Osteoblast (primary cell): ENCODE measurements around a stretch of chr3.

- CAGE, long polyA plus RNA, result no peak
- RRBS, result no CpG with 5 or more reads among the region's 5 CpGs
Measured at GRCh38 chr3:15228109-15228811, 22.2 kb downstream of the CAPN7 start.

DNA sequence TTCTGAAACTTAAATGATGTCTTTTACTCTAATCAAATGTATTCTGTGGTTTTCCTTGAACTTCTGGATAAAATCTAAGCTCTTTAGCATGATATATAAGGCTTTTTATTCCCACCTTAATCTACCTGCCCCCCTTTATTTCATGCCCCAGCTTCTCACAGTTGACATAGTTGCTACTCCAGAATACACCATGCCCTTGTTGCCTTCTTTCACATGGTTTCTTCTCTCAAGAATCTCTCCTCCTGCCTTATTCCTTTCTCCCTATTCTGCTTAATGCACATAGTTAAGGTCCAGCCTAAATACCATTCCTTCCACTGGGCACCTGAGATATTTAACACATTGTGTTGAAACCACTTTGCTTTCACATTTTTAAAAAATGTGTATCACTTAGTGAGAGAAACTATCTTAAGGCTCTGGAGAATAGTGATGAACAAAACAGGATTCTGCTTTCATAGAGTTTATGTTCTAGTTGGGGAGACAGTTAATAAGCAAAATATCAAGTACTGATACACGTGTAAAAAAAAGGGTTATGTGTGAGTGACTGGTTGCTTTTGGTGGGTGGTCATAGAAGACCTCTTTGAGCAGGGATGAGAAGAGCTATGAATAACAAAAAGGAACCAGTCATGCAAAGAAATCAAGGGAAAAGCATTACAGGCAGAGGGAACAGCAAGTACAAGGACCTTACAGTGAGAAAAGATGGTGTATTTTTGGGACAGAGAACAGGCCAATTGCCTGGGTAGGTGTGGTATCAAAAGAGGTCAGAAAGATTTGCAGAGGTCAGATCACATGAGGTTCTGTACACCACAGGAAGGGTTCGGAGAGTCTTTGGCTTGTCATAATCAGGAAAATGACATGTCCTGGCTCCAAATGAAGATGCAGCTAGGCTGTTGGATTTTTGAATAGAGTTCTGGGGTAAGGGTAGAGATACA lies 36.7 kb downstream of the CAPN7 start:
- CAGE, long polyA plus RNA, result no peak
- RRBS, result no CpG with 5 or more reads among the region's 2 CpGs

- CAGE, long polyA plus RNA, result no peak
- RRBS, result no CpG with 5 or more reads among the region's 5 CpGs
Measured at GRCh38 chr3:15243712-15244281, 37.8 kb downstream of the CAPN7 start.

- CAGE, long polyA plus RNA, result no peak
- RRBS, result no CpG with 5 or more reads among the region's 9 CpGs
Measured at GRCh38 chr3:15260096-15261362, 54.5 kb downstream of the CAPN7 start.

- CAGE, long polyA plus RNA, result no peak
- RRBS, result no CpG with 5 or more reads among the region's 18 CpGs
Measured at GRCh38 chr3:15426777-15427226, 542 bp downstream of the METTL6 start.

GRCh38 chr3:15498259-15498988 lies 23.1 kb downstream of the COLQ start:
- CAGE, long polyA plus RNA, result no peak
- RRBS, result no CpG with 5 or more reads among the region's 10 CpGs

DNA sequence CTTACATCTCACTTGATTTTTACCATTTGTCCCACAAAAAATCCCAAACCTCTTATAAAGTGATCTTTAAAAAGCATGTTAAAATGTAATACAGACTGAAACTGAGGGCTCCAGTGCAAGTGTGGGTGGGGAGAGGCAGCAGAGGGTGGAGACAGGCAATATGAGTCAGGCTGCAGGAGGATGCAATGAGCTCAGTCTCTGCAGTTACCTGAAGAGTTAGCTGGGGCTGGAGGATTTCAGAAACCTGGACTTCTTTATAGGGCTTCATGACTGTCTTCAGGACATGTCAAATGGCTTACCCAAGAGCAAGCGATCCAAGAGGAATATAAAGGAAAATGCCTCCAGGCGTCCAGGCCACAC lies 14.3 kb upstream of the COLQ start:
- CAGE, long polyA plus RNA, result no peak
- RRBS, result no CpG with 5 or more reads among the region's 2 CpGs

GRCh38 chr3:15623709-15624038 lies 22.1 kb downstream of the BTD start:
- CAGE, long polyA plus RNA, result no peak
- RRBS, result no CpG with 5 or more reads among the region's 3 CpGs

GRCh38 chr3:15634879-15635729 lies 33.6 kb downstream of the BTD start:
- CAGE, long polyA plus RNA, result no peak
- RRBS, result no CpG with 5 or more reads among the region's 15 CpGs

DNA sequence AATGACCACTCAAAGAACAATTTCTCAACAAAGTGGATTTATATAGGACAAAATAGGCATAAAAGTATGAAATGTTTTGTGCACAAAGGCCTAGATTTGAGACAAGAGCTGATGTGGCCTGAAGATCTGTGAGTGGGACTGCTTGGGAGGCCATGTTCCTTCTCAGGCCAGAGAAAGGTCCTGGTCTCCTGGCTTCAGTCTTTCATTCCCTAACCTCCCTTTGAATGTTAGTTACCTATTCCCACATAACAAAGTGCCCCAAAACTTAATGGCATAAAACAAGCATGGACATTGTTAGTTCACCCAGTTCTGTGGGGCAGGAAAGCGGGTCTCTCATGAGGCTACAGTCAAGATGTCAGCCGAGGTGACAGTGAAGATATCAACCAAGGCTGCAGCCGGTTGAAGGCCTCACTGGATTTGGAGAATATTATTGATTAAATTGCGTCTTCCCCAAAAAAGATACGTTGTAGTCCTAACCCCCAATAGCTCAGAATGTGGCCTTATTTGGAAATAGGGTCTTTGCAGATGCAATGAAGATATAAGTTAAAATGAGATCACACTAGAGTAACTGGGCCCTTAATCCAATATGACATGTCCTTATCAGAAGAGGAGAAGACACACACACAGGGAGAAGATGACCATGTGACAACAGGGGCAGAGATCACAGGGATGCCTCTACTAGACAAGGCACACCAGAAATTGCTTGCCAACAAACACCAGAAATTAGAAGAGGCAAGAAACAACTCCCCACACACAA lies 46.9 kb downstream of the BTD start:
- CAGE, long polyA plus RNA, result no peak
- RRBS, result no CpG with 5 or more reads among the region's 5 CpGs

DNA sequence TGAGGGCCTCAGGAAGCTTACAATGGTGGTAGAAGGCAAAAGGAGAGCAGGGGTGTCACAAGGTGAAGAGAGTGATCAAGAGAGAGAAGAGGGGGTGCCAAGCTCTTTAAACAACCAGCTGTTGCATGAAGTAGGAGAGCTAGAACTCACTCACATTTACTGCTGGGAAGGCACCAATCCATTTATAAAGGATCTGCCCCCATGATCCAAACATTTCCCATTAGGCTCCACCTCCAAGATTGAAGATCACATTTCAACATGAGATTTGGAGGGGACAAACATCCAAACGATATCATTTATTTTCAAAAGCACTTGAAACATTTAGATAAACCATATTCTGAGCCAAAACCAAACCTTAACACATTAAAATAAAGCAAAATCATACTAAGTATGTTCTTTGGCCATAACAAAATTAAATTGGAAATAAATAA lies 26.3 kb downstream of the ANKRD28 start:
- CAGE, long polyA plus RNA, result no peak
- RRBS, result no CpG with 5 or more reads among the region's 1 CpG

- CAGE, long polyA plus RNA, result no peak
- RRBS, result no CpG with 5 or more reads among the region's 1 CpG
Measured at GRCh38 chr3:16053612-16054327, 120.7 kb upstream of the GALNT15 start.

DNA sequence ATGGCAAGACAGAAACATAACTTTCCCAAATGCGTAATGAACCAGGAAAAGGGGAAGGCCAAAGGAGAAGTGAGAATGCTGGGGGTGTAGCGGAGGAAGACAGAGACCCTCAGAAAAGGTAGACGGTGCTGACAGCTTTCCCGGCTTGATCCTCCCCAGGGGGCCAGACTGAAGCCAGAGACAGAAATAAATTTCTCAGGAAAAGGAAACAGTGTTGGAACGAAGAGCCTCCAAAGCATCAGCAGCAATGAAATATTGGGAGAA lies 107.6 kb downstream of the OXNAD1 start:
- CAGE, long polyA plus RNA, result no peak
- RRBS, result no CpG with 5 or more reads among the region's 5 CpGs

GRCh38 chr3:16377097-16377709 lies 112.2 kb downstream of the OXNAD1 start:
- CAGE, long polyA plus RNA, result no peak
- RRBS, result no CpG with 5 or more reads among the region's 7 CpGs

DNA sequence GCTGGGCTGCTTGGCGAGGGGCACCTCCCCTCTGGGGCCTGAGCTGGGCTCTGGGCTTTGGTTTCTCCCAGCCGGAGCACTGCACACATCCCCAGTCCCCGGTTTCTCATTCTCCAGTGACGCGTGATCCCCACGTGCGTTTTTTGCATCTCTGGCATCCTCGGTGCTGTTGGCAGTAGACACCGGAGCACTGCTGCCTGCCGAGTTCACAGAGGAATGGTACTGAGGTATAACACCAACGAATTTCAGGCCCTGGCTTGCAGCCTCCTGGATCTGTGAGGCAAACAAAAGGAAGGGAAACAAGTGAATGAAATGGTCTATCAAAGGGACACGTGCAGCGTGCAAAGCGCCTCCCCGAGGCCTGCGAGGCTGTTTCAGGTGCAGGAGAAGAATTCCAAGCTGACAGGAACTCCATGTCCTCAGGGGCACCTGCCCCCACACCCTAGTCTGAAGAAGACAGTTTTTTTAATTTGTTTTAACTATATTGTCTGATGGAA lies 112.9 kb downstream of the OXNAD1 start:
- CAGE, long polyA plus RNA, result no peak
- RRBS, result 84% methylated on average over 8 of the region's 16 CpGs

DNA sequence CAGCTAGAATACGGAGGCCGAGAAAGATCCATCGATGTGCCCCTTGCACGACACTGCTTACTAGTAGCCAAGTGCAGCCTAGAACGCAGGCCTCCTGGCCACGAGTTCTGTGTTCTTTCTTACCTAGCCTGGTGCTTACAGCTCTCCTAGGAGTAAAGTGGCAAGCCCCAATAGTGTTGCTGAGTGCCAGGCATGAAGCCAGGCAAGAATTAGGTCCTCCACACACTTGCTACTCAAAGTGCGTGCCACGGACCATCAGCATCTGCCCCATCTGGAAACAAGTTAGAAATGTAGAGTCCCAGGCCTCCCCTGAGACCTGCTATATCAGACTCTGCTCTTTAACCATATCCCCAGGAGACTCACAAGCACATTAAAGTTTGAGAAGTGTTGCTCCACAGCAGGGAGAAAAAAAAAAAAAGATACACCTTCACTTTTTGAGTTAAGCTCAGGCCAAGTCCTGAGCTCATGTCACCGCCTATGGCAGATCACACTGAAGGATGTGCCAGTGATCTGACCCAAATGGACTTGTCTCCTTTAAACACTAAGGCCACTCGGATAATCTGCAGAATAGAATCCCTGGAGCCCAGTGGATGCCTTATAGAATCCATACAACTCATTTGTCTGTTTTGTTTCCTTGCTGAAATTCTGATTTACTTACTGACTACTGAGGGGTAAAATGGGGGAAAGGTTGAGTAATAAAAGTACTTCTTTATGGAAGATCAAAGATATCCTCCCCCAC lies 82.2 kb downstream of the RFTN1 start:
- CAGE, long polyA plus RNA, result no peak
- RRBS, result no CpG with 5 or more reads among the region's 10 CpGs

DNA sequence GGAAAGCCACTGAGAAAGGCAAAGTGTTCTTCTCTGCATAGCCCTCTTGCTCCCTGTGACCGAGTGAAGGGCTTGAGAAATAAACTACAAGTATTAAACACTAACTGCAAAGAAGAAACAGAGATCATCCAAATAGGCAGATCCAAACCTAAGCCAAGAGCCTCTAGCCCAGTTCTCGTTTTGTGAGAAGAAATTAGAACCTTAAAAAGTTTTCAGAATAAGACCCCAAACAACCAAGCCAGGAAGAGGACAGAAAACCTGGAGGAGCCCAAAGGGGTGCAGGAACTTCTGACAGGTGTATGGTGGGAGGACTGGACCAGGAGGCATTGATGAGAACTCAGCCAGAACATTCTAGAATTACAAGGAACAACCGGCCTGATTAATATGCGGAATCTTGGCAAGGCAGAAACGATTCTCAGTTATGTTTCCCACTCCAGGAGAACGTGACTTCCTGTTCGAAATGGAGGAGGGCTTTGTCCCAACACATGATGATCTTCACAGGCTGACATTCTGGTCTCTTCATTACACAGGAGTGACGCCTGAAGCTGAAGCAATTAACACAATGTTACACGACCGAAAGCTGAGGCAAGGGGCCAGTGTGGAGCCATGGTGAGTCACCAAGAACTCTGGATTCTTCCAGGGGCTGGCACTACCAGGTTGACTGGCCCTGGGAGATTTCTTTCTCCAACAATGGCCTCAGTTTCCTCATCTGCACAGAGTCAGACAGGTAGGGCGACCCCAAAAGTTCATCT lies 41.1 kb downstream of the RFTN1 start:
- CAGE, long polyA plus RNA, result no peak
- RRBS, result no CpG with 5 or more reads among the region's 11 CpGs

DNA sequence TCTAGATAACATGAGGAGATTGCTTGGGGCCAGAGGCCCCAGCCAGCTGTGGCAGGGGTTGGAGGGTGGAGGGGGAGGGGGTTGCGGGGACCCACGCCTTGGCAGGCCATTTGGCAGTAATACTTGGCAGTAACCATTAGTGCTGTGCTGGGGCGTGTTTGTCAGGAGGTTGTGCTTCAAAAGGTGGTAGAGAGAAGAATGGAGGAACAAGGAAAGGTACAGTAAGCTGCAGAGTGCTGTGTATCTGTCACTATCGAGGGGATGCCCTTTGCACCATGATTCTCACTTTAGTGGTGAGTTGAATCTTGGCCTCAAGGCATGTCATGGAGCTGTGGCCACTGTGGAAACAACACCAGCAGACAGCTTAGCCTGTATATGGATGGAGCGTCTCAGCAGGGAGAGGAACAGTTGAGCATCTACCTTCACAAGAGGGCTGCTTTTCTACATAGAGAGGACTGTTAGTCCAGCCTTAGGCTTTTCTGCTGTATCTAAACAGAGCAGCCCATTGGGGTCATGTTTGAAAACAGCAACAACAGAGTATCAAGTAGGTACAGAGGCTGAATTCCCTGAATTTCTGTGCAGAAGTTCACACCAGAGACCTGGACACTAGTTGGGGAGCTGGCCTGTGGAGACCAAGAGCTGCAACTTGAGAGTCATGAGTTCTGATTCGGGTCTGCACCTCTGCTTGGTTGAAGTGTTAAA lies 14.3 kb downstream of the PLCL2 start:
- CAGE, long polyA plus RNA, result no peak
- RRBS, result no CpG with 5 or more reads among the region's 6 CpGs

DNA sequence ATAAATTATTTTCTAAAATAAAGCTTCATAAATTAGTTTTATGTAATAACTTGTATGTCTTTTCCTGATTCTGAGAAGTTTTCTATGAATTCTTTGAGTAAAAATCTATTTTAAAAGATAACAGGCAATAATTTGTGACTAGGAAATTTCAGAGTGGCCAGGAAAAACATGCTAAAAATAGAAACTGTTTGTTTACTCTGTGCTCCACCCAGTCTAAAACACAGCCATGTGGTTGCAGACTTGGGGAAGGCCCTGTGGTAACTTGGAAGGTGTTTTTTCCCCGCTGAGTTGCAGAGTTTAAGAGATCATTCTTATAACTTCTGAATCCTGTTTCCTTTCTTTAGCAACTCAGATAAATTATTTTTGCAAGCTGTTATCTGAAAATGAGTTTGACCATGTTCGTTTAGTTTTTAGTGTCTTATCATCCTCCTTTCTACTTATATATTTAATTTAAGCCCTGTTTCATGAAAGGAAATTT lies 22.0 kb downstream of the PLCL2 start:
- CAGE, long polyA plus RNA, result no peak
- RRBS, result no CpG with 5 or more reads among the region's 2 CpGs

GRCh38 chr3:17724701-17725426 lies 17.6 kb downstream of the TBC1D5 start:
- CAGE, long polyA plus RNA, result no peak
- RRBS, result no CpG with 5 or more reads among the region's 2 CpGs